Subcutaneous adipose tissue (tissue), 3 donors: ENCODE results near the gene VAMP2.

DNA sequence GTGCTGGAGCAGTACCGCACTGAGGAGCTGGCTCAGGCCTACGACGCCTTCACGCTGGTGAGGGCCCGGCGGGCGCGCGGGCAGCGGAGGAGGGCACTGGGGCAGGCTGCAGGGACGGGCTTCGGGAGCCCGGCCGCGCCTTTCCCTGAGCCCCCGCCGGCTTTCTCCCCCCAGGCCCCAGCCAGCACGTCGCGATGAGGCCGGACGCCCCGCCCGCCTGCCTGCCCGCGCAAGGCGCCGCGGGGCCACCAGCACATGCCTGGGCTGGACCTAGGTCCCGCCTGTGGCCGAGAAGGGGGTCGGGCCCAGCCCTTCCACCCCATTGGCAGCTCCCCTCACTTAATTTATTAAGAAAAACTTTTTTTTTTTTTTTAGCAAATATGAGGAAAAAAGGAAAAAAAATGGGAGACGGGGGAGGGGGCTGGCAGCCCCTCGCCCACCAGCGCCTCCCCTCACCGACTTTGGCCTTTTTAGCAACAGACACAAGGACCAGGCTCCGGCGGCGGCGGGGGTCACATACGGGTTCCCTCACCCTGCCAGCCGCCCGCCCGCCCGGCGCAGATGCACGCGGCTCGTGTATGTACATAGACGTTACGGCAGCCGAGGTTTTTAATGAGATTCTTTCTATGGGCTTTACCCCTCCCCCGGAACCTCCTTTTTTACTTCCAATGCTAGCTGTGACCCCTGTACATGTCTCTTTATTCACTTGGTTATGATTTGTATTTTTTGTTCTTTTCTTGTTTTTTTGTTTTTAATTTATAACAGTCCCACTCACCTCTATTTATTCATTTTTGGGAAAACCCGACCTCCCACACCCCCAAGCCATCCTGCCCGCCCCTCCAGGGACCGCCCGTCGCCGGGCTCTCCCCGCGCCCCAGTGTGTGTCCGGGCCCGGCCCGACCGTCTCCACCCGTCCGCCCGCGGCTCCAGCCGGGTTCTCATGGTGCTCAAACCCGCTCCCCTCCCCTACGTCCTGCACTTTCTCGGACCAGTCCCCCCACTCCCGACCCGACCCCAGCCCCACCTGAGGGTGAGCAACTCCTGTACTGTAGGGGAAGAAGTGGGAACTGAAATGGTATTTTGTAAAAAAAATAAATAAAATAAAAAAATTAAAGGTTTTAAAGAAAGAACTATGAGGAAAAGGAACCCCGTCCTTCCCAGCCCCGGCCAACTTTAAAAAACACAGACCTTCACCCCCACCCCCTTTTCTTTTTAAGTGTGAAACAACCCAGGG is 1.1 kb upstream of the TMEM88 start:
- PRO-cap: no peak
- RAMPAGE, long total RNA, 3 experiments: no peak in any of the 3 experiments

DNA sequence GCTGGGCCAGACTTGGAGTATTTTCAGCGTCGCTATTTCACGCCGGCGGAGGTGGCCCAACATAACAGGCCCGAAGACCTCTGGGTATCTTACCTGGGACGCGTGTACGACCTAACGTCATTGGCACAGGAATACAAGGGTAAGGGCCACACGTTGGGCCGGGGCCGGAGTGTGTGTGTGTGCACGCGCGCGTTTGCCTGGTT is 254 bp downstream of the CYB5D1 start:
- PRO-cap: no peak
- RAMPAGE, long total RNA, 3 experiments: no peak in any of the 3 experiments

DNA sequence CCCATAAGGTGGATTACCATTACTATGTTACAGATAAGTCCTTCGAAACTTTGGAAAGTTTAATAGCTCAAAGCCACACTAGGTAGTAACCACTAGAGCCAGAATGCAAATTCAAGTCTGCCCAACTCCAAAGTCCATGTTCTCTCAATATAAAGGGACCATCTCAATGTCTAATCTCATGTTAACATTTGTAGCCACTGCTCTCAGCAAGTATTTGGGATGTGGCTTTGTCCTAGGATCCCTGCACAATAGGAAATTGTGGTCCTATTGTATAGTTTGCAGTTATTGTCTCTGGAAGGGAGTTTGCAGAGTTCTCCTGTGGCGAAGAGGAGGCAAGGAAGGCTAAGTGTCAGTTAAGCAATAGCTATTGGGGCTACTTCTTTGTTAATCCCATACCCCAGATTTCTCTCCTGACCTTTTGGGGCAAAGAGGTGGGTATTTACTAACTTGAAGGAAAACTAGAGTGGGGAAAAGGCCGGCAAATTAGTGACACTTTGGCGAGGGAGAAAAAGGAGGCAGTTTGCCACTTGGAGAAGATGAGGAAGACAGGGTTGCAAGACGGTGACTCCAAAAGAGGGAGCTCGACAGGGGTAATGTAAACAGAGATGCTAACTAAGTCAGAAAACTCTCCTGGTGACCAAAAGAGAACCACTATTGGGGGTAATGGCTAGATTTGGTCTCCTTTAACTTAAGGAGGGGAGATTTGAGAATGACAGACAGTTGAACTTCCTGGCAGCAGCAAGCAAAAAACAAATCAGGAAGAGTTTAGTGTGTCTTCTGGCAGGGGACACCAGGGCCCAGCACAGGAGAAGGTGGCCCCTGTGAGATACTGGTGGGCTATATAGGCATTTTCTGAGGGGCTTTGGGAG is 2.9 kb downstream of the CYB5D1 start:
- PRO-cap: no peak
- RAMPAGE, long total RNA, 3 experiments: no peak in any of the 3 experiments

- PRO-cap: no peak
- RAMPAGE, long total RNA, 3 experiments: no peak in any of the 3 experiments
Observed at GRCh38 chr17:7877071-7877538, 11.5 kb upstream of the CHD3 start.

DNA sequence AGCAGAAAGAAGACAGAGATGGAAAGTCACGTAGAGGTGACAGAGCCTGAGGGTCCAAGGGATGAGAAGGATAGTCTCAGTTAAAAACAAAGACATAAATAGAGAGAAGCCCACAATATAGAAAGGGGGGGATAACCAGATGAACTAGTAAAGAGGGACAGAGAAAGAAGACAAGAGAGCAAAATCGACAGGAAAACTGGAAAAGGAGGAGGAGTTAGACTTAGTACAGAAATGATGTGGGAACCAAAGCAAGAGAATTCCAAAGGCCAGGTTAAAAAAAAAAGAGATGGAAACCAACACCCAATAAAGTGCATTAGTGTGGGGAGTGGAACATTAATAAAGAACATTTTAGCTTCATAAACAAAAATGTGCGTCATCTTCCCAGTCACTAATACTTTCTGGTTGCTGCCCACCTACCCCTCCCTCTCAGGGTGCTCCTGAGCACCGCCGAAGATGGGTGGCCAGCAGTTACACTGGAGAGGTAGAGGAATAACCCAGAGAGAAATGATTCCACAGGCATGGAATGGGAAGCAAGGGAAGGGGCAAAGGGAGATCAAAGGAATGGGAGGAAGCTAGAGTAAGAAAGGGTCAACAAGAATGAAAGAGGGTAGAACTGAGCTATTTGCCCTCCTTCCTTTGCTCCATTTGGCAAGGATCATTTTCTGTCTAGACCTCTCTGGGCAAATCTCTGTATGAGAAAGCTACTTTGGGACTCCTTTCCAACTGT is 6.0 kb upstream of the CHD3 start:
- PRO-cap: unidirectional peak, plus-strand start at position 429 of the sequence
- RAMPAGE, long total RNA, 3 experiments: no peak in any of the 3 experiments

DNA sequence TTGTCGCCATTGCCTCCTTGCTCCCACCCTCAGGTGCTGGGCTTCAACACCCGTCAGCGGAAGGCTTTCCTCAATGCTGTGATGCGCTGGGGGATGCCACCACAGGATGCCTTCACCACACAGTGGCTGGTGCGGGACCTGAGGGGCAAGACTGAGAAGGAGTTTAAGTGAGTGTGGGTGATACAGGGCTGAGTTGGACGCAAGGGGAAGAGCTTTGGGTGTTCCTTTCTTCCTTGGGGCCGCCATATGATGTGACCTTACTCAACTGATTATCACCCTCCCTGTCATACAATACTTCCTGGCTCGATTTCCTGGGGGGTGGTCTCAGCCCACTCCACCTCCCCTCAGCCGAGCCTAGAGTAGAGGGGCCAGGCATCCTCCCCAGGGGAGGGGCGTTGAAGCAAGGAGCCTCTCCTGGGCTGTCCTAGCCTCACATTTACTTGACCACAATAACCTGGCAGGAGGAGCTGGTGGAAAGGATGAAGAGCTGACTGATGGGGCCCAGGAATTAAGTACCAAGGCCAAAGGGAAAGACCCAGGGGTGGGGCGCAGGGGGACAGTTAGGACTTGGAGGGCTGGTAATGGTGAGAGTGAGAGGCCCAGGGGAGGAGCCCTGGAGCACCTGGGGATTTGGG is 10.1 kb downstream of the RNF227 start:
- PRO-cap: no peak
- RAMPAGE, long total RNA, 3 experiments: no peak in any of the 3 experiments

DNA sequence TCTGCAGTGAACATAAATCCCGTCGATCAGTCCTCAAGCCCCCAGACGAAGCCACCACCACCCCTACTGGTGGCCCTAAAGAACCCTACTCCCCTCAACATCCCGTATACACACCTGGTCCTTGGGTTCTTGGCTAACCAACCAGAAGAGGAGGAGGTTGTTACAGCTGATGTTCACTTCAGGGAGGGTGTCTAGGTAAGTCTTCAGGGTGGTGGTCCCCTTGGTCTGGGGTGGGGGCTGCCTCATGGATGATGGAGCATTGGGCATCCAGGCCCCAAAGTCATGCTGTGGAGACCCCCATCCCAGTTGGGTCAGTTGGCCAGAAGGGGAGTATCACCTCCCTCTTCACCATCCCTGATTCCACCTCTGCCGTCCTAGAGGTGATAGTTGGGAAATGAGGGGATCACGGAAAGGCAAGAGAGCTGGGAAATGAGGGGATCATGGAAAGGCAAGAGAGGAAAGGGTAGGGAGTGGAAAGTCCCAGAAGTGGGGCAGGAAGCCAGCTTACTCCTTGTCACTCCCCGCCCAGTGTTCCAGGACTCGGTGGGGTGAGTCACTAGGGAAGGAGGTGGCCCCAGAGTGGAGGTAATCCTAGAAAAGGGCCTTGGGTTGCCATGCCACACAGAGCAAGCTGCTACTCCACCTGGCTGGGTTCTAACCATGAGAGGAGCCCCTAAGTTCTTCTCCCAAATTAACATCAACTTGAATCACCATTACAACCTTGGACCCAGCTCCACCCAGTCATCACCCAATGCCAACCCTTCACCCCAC is 14.9 kb downstream of the ALOXE3 start:
- PRO-cap: no peak
- RAMPAGE, long total RNA, 3 experiments: no peak in any of the 3 experiments

DNA sequence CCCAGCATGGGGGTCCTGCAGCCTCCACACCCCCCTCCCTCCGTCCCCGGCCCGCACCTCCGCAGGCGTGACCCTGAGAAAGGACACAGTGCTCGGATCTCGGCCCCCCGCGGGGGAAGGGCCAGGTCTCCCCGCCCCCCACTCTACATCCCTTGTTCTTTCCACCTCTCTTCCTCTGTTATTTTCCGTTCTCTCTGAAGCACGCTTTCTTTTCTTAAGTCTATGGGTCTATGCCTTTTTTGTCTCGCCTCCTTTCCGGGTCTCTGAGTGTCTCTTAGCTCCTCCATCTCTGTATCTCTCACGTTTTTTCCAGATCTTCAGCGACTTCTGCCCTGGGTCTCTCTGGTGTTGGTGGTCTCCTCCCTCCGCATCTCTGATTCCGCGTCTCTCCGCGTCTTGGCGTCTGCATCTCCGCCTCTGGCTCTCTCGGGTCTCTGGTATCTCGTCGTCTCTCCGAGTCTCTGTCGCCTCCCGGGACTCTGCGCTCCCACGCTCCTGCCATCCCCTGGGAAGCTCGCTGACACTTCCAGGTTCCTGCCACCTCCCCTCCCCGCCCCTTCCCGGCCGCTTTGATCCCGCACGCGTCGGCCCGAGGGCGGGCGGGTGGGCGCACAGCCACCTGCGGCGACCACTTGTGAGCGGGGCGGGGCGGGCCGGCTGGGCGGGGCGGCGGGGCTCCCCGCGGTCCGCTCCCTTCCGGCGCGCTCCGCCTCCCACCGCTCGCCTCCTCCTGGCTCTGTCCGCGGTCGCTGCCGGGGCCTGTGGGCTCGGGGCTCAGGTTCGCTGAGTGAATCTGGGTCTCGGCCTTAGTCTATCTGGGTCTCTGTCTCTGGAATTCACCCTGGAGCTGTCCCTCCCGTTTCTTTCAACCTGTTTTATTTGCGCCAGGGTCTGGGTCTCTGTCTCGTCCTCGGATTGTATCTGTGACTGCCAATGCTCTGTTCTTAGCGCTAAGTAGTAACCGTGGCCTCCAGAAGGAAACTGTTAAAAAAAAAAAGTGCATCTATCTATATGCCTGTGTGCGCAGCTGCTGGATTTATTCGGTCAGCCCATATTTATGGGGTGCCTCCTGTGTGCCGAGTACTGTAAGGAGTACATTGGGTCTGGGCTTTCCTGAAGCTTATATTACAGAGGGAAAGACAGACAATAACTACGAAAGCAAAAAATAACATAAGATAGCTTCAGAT is 2.5 kb upstream of the HES7 start:
- PRO-cap: bidirectional peak, plus-strand start at position 739 of the sequence, minus-strand start at position 636 of the sequence; unidirectional peak, minus-strand start at position 983 of the sequence
- RAMPAGE, long total RNA, 3 experiments: no peak in any of the 3 experiments

DNA sequence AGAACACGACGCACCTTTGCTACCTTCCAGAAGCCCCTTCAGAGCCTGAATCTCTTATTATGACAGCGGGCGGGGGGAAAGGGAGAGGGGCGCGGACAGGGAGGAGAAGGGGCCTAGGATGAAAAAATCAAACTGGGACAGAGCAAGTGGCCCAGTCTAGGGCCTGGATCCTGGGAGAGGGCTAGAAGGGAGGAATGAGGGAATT is 2.5 kb upstream of the PER1 start:
- PRO-cap: no peak
- RAMPAGE, long total RNA, 3 experiments: no peak in any of the 3 experiments

- PRO-cap: no peak
- RAMPAGE, long total RNA, 3 experiments: no peak in any of the 3 experiments
Observed at GRCh38 chr17:8161941-8162879, 538 bp downstream of the VAMP2 start.

DNA sequence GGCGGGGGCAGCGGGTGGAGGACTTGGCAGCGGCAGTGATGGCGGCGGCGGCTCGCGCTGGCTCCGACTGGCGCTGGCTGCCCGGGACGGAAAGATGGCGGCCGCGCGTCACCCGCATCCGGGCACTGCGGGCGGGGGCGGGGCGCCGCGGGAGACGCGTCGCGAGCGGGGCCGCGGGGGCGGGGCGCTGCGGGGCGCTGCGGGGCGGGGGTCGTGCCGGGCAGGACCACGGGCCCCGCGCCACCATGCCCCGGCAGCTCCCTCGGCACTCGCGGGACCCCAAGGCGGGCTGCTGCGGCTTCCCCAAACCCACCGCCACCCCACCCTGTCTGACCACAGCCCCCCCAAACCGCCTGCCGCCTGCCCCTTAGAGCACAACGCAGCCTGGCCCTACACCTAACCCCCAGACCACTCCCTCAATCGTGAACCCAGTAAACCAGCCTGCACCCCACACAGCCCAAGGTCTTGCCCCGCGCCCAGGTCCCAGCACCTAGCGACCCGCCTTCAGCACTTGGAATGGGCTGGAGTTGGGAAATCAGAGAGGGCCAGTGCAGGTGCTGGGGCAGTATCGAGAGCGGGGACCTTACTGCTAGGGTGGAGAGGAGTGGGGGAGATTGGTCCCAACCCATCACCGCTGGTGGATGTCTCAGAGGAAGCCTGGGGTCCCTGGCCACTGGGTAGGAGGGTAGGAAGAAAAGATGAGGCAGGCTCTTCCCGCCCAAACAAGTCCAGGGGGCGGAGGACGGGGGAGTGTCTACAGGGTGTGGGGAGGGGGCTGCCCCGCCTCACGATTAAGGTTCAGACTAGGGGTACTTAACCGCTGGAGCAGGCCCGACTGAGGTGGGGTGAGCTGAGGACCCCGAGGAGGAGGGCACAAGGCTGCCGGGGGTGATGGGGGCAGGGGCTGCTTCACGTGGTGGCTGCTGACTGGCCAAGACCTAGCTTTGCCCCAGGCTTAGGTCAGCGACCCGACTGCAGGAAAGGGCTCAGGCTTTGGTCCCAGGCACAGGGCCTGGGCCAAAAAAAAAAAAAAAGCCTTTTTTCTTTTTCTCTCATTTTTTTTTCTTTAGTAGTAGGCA is at the start of gene VAMP2:
Gene VAMP2, minus strand, starts transcription at position 69 of the 1,079 bp plus-strand sequence.
- PRO-cap: bidirectional peak, plus-strand start at position 125 of the sequence, minus-strand start at position 79 of the sequence; unidirectional peak, minus-strand start at position 513 of the sequence
- RAMPAGE, long total RNA, 3 experiments: start-site peak on the minus strand in 3 of 3 experiments, centred at positions 46 to 70 of the sequence, 61 to 123 reads per replicate

- PRO-cap: bidirectional peak, plus-strand start at chr17:8418036, minus-strand start at chr17:8417828
- RAMPAGE, long total RNA, 3 experiments: no peak in any of the 3 experiments
Observed at GRCh38 chr17:8417732-8418155, 17.9 kb upstream of the NDEL1 start.

- PRO-cap: no peak
- RAMPAGE, long total RNA, 3 experiments: no peak in any of the 3 experiments
Observed at GRCh38 chr17:8467654-8468151, 32.0 kb downstream of the NDEL1 start.

DNA sequence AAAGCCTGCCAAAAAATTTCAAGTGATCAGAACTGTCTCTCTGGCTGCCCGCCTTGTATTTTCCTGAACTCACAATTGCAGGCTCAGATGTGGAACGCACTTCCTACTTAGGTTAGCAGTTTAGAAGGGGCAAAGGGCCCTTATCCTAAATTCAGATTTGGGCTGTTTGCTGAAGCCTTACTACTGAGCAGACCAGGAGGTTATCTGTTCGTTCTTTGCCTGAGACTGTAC is 24.0 kb downstream of the MYH10 start:
- PRO-cap: no peak
- RAMPAGE, long total RNA, 3 experiments: no peak in any of the 3 experiments

GRCh38 chr17:8629047-8630293 is 1.1 kb downstream of the MYH10 start:
- PRO-cap: unidirectional peak, plus-strand start at chr17:8629406; bidirectional peak, plus-strand start at chr17:8629715, minus-strand start at chr17:8629717
- RAMPAGE, long total RNA, 3 experiments: start-site peak on the minus strand in 1 of 3 experiments, at chr17:8629589-8629728 at its widest, 18 reads per replicate

DNA sequence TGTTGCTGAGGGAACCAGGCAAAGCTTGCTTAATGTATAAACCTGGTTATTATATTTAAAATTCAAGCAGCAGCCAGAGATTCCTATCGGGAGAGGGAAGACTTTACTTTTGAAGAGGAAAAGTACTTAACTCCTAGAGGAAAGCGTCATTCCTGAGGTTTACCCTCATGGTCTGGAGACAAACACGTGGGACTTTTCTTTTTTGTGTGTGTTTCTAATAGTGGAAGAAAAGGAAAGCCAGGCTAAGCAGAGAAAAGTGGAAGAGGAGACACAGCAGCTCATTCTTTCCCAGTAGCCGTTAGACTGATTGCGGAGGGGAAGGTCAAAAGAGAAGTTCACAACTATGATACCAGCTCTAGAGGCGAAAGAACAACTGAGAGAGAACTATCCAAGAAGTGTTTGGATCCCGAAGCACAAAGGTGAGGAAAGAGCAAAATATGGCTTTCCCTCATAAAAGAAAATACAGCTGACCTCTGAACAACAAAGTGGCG is 40.0 kb upstream of the MYH10 start:
- PRO-cap: no peak
- RAMPAGE, long total RNA, 3 experiments: no peak in any of the 3 experiments

DNA sequence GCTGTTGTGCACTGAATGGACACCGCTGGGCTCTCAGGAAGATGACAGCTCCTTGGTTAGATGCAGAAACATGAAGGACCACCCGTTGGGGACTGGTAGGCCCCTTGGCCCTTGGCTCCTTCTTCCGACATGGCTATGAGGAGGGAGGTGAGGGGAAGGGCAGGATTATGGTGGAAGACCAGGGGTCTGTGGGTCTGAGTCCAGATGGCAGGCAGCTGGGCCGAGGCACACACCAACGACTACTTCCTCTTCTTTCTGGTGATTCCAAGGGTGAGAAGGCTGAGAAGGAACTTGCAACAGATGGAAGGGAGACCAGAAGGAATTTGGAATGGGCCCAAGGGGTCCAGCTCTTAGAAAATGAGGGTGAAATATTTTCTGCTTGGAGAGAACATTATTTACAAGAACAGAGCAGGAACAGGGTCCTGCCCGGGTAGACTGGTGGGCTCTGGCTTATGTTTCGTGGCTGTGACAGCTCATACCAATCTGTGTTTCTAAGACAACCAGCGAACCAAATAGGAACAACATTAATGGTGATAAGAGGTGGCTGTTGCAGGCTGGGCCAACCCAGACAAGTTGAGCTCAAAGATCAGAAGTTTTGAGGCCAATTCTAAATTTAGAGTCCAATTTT is 36.7 kb downstream of the CCDC42 start:
- PRO-cap: no peak
- RAMPAGE, long total RNA, 3 experiments: no peak in any of the 3 experiments

- PRO-cap: no peak
- RAMPAGE, long total RNA, 3 experiments: no peak in any of the 3 experiments
Observed at GRCh38 chr17:8892205-8892788, 24.8 kb upstream of the PIK3R6 start.

- PRO-cap: no peak
- RAMPAGE, long total RNA, 3 experiments: no peak in any of the 3 experiments
Observed at GRCh38 chr17:8895203-8895934, 27.9 kb upstream of the PIK3R6 start.

- PRO-cap: no peak
- RAMPAGE, long total RNA, 3 experiments: no peak in any of the 3 experiments
Observed at GRCh38 chr17:8898927-8899845, 31.7 kb upstream of the PIK3R6 start.